ENCODE results near the gene CSNK1E.

DNA sequence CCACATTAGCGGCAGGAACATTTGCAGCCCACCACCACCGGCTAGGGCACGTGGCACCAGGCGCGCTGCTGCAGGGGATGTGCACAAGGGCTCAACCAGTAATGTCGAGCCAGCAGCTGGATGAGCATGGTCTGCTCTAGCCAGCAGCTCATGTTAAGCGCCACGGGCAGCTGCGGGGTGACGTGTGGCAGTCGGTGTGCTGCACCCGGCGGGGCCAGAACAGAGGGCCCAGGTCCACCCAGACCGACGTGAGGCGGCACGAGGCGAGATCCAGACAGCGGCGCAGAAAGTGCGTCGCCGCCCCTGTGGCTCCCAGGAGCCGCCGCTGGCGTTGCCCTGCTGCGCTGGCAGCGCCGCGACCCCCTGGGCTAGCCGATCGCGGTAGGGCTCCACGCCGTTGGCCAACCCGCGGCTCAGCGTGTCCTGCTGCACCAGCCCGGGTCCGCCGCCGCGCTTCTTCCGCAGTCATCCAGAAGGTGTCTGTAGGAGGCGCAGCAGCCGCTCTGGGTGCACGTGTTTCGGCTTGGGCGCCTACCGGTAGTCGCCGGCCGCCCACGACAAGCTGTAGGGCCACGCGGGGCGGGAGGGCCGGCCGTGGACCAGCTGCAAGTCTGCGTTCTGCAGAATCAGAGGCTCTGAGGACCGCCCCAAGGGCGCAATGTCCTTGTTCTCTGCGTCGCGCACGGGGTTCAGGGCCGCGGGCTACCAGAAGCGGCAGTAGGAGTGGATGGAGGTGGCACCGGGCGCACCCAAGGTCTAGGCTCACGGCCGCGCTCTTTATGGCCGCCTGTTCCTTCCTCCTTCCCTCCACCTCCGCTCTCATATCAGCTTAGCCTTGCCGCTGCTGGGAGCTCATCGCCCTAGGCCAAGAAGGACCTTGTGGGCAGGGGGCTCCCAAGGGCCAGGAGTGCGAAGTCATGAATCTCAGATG, 4.5 kb upstream of the GALR3 start:
- RRBS = 6% methylated on average over 17 of the region's 79 CpGs

DNA sequence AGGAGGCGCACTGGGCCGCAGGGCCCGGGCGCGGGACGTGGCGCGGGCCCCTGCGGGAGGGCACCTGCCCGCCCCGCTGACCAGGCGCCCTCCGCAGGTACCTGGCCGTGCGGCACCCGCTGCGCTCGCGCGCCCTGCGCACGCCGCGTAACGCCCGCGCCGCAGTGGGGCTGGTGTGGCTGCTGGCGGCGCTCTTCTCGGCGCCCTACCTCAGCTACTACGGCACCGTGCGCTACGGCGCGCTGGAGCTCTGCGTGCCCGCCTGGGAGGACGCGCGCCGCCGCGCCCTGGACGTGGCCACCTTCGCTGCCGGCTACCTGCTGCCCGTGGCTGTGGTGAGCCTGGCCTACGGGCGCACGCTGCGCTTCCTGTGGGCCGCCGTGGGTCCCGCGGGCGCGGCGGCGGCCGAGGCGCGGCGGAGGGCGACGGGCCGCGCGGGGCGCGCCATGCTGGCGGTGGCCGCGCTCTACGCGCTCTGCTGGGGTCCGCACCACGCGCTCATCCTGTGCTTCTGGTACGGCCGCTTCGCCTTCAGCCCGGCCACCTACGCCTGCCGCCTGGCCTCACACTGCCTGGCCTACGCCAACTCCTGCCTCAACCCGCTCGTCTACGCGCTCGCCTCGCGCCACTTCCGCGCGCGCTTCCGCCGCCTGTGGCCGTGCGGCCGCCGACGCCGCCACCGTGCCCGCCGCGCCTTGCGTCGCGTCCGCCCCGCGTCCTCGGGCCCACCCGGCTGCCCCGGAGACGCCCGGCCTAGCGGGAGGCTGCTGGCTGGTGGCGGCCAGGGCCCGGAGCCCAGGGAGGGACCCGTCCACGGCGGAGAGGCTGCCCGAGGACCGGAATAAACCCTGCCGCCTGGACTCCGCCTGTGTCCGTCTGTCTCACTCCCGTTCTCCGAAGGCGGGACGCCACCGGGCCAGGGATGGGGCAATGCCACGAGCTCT, 1.7 kb downstream of the GALR3 start:
- RRBS = 88% methylated on average over 16 of the region's 139 CpGs

- RRBS = 100% methylated on average over 3 of the region's 6 CpGs
Observed at GRCh38 chr22:37933005-37933246, 20.5 kb downstream of the C22orf23 start.

GRCh38 chr22:37940554-37941085, 12.8 kb downstream of the C22orf23 start:
- RRBS = no CpG with 5 or more reads among the region's 6 CpGs

DNA sequence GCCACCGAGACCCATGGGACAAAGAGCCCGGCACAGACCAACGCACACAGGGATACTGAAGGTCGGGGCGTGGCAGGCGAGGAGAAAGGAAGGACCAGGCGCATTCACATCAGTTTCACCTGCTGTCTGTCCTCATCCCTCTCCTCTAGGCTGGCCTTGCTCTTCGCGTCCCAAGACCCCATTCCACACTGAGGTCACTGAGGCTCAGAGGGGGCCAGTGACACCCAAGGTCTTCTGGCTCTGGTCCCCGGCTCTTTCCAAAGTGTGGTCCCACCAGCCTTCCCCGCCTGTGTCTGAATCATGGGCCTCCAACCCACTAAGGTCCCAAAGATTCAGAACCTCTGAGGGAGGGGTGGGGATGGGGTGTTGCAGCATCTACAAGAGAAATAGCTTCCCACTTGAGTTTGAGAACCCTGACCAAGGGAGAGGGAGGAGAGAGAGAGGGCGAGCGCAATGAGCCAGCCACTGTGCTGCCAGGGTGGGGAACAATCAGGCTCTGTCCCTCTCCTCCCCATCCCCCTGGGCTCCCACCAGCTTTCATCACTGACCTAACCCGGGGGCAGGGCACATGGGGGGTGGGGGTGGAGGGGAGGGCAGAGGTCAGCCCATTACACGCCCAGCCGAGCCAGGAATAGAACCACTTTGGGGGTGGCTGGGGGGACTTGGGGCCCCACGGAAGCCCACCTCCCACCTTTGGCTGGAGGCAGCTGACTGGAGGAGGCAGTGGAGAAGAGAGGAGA, 7.1 kb upstream of the PICK1 start:
- RRBS = no CpG with 5 or more reads among the region's 17 CpGs

- RRBS = no CpG with 5 or more reads among the region's 6 CpGs
Observed at GRCh38 chr22:38167304-38167822, 14.3 kb downstream of the PLA2G6 start.

DNA sequence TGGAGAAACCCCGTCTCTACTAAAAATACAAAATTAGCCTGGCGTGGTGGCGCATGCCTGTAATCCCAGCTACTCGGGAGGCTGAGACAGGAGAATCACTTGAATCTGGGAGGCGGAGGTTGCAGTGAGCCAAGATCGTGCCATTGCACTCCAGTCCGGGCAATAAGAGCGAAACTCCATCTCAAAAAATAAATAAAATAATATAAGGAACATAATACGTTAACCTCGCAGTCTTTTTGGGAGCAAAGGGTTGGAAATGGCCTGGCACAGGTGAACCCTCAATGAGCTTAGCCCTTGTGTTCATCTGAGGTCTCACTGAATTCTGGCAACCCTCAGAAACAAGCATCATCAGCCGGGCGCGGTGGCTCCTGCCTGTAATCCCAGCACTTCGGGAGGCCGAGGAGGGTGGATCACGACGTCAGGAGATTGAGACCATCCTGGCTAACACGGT, 15.2 kb upstream of the TMEM184B start:
- RRBS = no CpG with 5 or more reads among the region's 18 CpGs

- RRBS = no CpG with 5 or more reads among the region's 24 CpGs
Observed at GRCh38 chr22:38289703-38290893, 17.3 kb upstream of the TMEM184B start.

GRCh38 chr22:38316645-38317652, at the start of gene CSNK1E:
TSS of gene CSNK1E (minus strand) at chr22:38317433.
- RRBS = 2% methylated on average over 50 of the region's 133 CpGs

DNA sequence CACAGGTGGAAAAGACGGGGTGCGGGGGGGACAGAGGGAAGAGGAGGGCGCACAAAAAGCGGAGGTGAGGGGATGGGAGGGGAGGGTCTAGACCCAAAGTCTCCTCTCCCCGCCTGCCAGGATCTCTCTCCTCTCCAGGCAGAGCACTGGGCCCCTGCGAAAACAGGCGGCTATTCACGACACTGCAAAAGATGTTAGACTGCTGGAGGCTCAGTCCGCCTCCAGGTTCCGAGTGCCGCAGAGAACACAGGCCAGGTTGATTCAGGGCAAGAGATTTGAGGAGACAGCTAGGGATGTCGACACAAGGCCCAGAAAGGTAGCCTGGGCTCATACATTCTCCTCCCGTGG, 394 bp upstream of the CSNK1E start:
- RRBS = no CpG with 5 or more reads among the region's 13 CpGs

DNA sequence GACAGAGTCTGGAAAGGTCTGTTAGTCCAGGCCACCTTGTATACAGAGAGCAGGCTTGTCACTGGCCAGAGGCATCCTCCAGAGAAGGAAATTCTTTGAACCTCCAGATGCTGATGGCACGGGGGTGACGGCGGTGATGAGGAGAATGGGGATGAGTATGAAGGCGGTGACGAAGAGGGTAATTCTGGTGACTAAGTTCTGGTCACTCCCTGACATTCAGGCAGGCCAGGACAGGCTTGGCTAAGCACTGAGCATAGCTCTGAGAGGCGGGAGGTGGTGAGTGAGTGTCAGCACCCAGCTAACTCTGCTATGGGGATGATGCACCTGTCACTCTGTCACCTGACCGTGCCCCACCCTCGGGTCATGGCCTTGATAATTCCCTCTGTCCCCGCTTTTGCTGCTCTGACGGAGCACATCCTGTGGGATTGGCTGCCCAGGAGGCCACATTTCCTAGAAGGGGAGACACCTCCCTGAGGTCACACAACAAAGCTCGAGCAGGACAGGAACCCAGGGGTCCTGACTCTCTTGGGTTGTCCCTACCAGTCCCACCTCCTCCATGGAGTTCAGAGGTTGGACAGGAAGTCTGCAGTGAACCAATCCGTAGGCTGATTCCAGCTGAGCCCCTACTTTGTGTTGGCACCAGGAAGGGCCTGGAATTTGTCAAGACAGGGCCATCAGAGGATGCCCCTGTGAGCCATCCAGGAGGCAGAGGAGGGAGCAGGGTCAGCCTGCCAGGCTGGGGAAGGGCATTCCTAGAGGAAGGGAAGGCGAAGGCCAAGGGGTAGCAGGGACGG, 31.1 kb upstream of the CSNK1E start:
- RRBS = no CpG with 5 or more reads among the region's 14 CpGs

- RRBS = no CpG with 5 or more reads among the region's 6 CpGs
Observed at GRCh38 chr22:38431601-38432030, 23.4 kb downstream of the KCNJ4 start.

DNA sequence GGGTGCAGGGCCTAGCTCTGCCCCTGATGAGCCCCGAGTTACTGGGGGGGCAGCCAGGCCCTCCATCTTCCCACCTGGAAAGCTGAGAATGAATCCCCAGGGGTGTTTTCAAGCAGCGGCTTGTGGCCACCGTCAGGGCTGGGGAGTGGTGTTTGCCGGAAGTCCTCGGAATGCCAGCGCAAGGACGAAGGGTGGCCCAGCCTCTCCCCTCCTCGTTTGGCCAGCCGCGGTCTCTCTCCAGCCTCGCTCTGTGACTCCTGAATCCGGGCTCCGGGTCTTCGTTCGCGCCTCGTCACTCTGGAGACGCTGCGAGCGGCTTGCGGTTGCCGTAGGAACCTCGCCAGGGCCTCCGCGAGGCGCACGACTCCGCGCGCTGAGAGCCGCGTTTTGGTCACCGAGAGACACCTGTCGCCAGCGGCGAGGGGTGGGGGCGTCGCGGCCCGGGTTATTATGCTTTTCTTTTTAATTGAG, 6.4 kb upstream of the KDELR3 start:
- RRBS = no CpG with 5 or more reads among the region's 40 CpGs

- RRBS = no CpG with 5 or more reads among the region's 3 CpGs
Observed at GRCh38 chr22:38492025-38492398, 14.1 kb downstream of the DDX17 start.

DNA sequence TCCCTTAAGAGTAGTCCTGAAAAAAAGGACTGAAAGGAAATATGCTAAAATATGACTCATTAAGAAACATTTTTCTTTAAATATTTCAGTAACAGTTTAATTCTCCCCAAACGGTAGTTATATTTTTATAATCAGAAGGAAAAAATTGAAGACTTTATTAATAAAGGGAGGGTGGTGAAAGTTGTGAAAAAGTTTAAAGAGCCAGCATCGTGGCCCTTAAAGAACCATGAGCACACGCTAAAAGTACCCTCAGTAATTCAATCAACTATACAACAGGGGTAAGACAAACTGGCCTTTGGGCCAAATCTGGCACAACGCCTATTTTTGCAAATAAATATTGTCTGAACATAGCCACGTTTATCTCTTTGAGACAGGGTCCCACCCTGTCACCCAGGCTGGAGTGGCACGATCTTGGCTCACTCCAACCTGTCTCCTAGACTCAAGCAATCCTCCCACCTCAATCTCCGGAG, 13.2 kb downstream of the DDX17 start:
- RRBS = no CpG with 5 or more reads among the region's 7 CpGs

DNA sequence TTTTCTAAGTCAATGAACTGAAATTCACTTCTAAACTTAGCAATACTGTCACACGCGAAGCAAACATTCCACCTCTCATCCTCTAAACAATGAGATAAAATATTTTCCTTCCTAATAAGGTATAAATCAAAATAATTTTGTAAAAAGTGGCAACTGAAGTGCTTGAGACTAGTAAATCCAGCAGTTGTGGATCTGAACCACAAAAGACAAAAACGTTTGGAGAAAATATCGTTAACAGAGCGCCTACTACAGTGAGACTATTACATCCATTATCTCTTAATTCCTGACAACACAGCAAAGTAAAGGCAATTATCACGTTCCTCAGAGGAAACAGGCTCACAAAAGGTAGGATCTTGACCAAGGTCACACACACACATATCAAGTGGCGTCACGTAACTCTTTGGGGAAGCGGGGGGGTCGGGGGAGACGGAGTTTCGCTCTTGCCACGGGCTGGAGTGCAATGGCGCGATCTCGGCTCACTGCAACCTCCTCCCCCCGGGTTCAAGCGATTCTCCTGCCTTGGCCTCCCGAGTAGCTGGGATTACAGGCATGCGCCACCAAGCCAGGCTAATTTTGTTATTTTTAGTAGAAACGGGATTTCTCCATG, 1.5 kb downstream of the DDX17 start:
- RRBS = no CpG with 5 or more reads among the region's 21 CpGs

- RRBS = 91% methylated on average over 3 of the region's 21 CpGs
Observed at GRCh38 chr22:38670764-38671470, 10.8 kb upstream of the TOMM22 start.

- RRBS = no CpG with 5 or more reads among the region's 14 CpGs
Observed at GRCh38 chr22:38734433-38735273, 21.1 kb downstream of the SUN2 start.

DNA sequence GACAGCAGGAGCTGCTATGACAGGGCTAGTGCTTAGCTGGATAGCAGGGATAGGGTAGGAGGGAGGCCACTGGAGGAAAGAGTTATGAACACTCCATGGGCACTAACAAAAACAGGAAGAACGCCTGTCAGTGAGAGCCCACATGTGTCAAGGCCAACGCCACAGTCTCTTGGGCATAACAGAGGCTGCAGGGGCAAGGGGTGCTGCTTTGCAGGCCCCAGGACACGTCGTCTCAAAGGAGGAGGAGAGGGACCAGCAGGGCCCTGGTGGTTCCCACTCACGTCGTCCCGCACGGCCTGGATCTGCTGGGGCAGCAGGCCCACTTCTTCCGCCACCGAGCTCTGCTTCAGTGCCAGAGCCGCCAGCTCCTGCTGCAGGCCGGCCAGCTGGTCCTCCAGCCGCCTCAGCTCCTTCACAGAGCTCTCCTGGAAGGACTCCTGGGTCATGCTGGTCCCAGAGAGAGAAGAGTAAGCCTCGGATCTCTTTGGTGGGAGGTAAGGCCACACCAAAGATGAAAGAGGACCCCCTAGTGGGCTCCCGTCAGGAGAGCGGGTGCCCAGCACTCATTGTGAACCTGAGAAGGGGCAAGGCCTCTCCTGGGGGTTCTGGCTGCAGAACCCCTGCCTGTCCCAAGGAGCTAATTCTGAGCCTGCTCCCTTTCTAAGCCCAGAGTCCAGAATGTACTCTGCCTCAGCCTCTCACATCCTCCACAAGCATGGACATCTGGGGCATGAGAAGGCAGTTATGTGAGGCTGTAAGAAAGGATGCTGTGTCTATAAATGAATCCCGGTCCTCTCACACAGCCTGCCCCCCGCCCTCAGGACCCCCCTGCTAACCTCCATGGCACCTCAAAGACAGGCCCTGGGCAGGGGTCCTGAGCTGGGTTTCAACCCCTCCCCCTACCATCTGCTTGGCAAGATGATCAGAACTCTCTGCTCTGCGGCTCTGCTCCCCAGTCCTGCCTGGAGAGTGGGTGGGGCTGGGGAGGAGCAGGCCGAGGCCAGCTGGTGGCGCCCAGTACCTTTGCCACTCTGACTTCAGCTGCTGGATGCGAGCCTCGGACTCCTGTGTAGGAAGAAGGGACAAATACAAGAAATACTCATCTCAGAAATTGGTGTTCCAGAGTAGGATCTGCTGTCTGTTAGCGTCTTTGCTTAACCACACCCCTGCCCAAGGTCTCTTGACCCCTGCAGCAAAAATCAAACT, 15.4 kb downstream of the SUN2 start:
- RRBS = no CpG with 5 or more reads among the region's 24 CpGs

- RRBS = no CpG with 5 or more reads among the region's 14 CpGs
Observed at GRCh38 chr22:38749666-38750205, 6.1 kb downstream of the SUN2 start.

Measured in Jurkat, Clone E6-1 (cell line).